Subcutaneous adipose tissue (tissue), 3 donors: ENCODE data around the gene TMEM150C.

DNA sequence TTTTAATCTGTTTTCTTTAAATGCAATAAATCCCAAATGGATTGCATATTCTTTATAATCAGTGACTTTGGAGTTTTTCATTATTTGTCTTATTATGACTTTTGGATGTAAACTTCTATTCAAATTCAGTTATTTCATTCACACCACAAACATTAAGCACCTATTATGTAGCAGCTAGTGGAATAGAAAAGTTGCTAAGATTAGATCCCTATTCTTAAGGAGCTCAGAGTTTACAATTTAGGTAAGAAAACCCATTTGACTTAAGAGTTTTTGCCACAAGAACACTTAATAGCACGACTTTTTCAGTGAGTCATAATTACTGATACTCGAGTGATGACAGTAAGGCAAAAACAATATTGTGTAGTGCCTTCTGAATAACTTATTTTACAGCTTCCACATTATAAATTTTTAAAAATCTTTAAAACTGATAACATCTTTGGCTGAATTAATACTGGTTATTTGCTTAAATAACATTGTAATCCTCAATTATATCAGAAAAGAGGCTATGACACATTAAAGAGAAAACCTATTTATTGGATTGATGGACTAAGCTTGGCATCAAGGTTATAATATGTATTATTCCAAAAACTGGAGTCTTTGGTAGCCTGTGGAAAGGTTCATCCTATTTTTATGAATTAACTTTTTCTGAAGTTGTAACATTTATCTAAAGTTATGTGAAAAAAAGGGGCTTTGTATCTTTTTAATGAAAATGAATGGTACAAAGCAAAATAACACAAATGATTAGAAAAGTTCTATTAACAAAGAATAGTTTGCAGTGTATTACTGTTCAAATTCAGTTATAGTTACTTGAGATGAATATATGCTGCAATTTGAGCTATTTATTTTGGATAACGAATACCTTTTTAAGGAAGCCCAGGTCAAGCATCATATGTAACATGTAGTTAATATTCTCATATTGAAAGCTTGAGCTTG lies 22.7 kb downstream of the PAQR3 start:
- PRO-cap = no peak
- RAMPAGE, long total RNA, 3 experiments = no peak in any of the 3 experiments

DNA sequence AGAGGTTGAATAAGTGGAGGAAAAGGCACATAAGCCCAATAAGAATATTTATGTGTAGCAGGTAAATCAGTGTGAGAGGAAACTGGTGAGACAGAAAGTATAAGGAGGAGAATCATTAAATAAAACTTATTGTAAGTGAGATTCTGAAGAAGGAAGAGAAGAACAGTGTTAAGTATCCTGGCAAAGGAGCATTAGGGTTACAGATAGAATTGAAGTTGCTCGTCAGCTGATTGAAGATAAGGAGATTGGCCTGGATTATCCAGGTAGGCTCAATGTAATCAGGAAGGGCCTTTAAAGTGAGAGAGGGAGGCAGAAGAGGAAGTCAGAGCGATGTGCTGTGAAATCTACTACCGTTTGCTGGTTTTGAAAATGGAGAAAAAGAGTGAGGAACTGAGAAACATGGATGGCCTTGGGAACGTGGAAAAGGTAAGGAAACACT lies 245.8 kb downstream of the ANTXR2 start:
- PRO-cap = no peak
- RAMPAGE, long total RNA, 3 experiments = no peak in any of the 3 experiments

DNA sequence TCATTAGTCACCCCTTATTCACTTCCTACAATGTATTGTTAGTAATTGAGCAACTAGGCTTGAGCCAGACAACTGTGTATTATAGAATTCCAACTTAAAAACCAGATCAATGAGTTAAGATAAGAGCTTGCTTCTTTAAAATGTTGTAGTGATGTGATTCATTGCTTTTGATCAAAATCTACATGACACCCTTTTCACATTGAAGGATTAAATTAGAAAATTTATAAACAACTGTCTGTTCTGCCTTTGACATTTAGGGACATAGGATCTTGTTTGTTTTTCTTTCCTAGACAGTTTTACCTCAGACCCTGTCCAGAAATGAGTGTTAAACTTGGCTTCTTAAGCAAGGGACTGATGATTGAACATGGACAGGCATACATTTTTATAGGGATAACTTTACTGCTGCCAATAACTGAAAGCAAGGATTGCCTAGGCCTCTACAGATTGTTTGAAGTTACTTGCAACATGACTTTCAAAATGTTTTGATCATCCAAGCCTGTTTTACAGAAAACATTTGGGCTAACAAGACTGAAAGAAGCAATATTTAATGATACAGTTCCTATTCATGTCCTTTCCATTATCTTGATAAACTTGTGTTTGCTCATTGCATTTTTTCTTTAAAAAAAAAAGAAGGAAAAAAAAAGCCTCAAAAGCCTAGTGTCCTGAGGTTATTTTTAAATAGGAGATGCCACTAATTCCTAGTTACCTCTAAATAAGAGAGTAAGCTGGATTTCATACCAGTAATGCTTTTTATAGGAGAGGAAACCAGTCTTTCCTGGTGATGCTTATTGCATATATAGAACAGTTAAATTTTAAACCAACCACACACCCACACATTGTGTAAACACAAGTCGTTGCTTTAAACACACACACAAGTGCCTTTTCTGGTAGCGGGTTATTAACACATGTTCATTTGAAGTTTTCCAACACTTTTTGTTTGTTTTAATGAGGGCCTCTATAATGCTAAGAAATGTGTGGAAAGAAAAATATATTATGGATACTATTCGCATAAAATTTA lies 2.5 kb downstream of the ANTXR2 start:
- PRO-cap = no peak
- RAMPAGE, long total RNA, 3 experiments = no peak in any of the 3 experiments

GRCh38 chr4:80124669-80125795 lies 52.0 kb upstream of the ANTXR2 start:
- PRO-cap = no peak
- RAMPAGE, long total RNA, 3 experiments = no peak in any of the 3 experiments

DNA sequence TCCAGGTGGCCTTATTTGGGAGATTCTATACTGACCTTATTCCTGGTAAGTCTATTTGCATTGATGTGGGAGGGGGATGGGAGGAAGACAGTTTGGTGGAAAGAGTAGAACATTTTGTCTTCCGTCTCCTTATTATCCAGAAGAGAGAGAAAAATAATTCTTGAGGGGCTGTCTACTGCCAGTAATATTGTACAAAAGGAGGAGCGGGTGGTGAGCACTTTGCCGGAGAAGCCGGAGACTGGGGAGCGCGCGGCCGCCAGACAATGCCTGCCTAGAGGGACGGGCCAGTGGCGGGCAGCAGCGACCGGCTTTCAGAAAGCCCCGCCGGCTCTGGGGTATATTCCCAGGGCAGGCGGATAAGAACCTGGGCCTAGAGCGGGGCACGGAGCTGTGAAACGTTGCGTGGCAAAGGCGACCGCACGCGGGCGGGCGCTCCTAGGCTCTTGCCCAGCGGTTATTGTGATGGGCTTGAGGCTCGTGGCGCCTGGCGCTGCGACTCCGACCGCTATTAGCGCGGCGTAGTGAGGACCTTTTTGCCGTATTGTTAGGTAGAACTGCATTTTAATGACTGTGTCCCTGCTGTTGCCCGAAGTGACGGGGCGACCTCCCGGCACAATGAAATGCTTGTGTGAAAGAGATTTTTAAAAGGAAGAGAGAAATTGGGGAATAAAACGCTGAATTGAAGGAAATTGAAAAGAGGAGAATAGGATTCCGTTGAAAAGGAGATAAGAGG lies 582 bp downstream of the PRDM8 start:
- PRO-cap = no peak
- RAMPAGE, long total RNA, 3 experiments = no peak in any of the 3 experiments

- PRO-cap = no peak
- RAMPAGE, long total RNA, 3 experiments = no peak in any of the 3 experiments
Measured at GRCh38 chr4:81427407-81427915, 44.2 kb downstream of the RASGEF1B start.

DNA sequence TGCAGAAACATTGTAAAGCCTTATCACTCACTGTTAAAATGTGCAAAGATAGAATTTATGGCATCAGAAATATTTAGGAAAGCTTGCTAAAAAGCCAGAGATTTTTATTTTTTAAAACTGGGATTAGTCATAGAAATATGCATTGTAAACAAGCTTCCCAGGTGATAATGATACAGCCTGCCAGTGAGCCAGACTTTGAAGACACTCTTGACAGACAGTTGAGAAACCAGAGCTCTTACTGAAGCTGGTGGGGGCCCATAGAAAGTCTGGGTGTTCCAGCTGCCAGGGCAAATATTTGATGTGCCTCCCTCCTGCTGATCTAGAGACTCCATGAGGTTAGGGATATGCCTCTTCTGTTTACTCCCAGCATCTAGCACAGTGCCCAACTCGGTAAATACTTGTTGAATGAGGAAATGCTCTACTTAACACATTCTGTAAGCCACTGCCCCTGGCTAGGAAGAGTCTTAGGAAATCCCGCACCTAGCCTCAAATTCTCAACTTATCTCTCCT lies 179.0 kb upstream of the RASGEF1B start:
- PRO-cap = no peak
- RAMPAGE, long total RNA, 3 experiments = no peak in any of the 3 experiments

GRCh38 chr4:81663979-81664390 lies 192.3 kb upstream of the RASGEF1B start:
- PRO-cap = no peak
- RAMPAGE, long total RNA, 3 experiments = no peak in any of the 3 experiments

GRCh38 chr4:81676625-81676899 lies 204.9 kb upstream of the RASGEF1B start:
- PRO-cap = no peak
- RAMPAGE, long total RNA, 3 experiments = no peak in any of the 3 experiments

- PRO-cap = no peak
- RAMPAGE, long total RNA, 3 experiments = no peak in any of the 3 experiments
Measured at GRCh38 chr4:82230201-82230855, 143.5 kb downstream of the HNRNPD start.

GRCh38 chr4:82422184-82423223 lies 7.8 kb downstream of the HNRNPDL start:
- PRO-cap = no peak
- RAMPAGE, long total RNA, 3 experiments = no peak in any of the 3 experiments

DNA sequence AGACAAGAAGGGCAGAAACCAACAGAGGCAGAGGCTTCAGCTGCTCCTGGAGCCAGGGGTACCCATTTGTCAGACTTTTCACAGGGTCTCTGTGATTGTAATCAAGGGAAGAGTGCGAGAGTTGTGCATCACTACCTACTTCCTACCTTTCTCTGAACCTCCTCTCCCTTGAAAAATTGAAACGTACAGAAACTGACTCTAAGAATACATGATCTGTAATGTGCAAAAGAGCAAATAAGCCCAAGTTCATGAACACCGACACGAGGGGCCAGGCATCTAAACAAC lies 4.5 kb downstream of the TMEM150C start:
- PRO-cap = no peak
- RAMPAGE, long total RNA, 3 experiments = no peak in any of the 3 experiments

DNA sequence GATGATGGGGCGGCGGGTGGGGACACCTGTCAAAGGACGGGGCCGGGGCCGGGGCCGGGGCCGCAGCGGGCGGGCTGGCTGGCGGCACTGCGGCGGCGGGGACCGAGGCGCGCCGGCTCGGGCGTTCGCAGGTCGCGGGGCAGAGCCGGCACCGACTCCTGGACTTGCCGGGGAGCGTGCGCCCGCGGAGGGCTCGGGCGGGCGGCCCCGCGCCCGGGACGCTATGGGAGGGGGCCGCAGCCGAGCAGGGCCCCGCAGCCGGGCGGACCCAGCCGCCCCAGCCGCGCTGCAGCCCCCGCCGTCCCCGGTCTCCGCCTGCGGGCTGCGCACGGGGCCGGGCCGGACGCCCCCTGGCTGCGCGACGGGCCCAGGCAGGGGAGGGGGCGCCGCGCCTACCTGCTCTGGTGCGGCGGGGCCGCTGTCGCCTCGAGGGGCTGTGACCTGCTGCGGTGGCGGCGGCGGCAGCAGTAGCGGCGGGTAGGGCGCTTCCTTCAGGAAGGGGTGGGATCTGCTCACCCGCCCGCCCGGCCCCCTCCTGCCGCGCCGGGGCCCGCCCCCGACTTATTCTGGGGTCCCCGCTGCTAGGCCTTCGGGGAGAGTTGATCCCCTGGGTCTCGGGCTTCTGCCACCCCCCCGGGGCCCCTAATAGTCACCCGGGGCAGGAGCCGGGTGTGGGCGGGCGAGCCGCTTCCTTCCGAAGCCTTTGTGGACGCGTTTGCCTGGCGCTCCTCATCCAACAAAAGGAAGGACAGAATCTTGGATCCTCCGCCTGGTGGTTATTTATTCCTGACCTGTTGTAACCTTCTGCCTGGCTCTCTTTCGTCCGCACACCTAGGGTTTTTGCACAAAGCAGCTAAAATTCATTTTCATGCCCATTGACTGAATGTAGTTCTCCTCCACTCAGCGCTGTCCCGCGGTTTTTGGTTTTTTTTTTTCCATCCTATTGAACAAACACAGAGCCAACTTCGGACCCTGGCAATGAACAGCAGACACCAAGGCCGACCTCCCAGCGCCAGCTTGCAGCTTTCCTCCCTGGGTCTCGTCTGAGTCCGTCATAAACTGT lies at the start of gene TMEM150C:
TSS of gene TMEM150C (minus strand) at position 479 of the 1,063 bp plus-strand sequence.
- PRO-cap = no peak
- RAMPAGE, long total RNA, 3 experiments = start-site peak on the minus strand in 3 of 3 experiments, centred at positions 459 to 726 of the sequence, 16 to 83 reads per replicate

DNA sequence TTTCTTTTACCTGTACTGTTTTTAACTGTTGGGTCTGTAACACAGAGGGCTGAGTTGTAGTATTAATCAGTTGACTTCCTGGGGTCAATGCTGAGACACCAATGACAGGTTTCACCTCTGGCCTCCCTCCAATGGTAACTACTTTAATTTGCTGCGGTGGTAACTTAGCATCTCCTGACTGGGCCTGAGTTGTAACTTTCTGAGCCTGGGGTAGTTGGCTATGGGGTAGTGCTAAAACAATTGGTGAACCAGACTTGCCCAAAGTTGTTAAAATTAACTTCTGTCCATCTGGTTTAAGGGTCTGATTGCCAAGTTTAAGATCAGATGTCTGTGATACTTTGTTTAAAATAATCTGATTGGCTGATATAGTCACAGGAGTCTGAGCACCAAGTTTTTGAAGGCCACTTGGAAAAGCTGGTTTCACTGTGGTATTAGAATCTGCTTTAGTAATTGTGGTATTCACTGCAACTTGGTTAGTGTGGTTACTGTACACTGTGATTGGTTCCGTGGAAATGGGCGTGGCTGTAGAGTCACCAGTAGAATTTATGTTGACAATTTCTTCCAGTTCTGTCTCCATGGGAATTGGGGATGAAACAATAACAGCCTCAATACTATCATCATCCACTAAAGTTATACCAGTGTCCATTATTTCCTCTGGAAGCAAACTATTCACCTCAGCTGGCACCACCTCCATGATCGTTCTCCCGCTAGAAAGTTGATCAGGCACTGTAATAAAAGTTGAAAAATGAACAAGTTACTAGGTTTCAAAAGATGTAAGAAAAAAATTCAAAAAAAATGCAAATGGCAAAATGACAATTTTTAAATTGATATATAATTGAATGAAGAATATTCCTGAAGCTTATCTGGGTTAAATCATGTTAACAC lies 26.2 kb downstream of the LIN54 start:
- PRO-cap = no peak
- RAMPAGE, long total RNA, 3 experiments = no peak in any of the 3 experiments

GRCh38 chr4:83110393-83110930 lies 4.1 kb downstream of the PLAC8 start:
- PRO-cap = no peak
- RAMPAGE, long total RNA, 3 experiments = no peak in any of the 3 experiments

- PRO-cap = no peak
- RAMPAGE, long total RNA, 3 experiments = no peak in any of the 3 experiments
Measured at GRCh38 chr4:83112893-83113517, 1.5 kb downstream of the PLAC8 start.

DNA sequence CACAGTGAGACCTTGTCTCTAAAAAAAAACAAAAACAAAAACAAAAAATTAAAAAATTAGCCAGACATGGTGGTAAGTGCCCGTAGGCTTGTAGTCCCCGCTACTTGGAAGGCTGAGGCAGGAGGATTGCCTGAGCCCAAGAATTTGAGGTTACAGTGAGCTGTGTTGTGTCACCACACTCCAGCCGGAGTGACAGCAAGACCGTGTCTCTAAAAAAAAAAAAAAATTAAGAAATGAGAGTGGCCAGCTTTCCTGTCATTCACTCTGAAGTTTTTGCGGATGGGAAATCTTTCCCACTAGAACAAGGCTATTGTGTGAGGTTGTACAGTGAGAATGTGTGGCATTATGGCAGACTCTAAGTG lies 1.4 kb upstream of the PLAC8 start:
- PRO-cap = no peak
- RAMPAGE, long total RNA, 3 experiments = no peak in any of the 3 experiments

GRCh38 chr4:83240497-83241077 lies 44.0 kb downstream of the COQ2 start:
- PRO-cap = no peak
- RAMPAGE, long total RNA, 3 experiments = no peak in any of the 3 experiments

GRCh38 chr4:83361664-83362201 lies 27.1 kb upstream of the HPSE start:
- PRO-cap = no peak
- RAMPAGE, long total RNA, 3 experiments = no peak in any of the 3 experiments

- PRO-cap = no peak
- RAMPAGE, long total RNA, 3 experiments = no peak in any of the 3 experiments
Measured at GRCh38 chr4:83456309-83456705, 449 bp downstream of the MRPS18C start.